Spleen (tissue), 7 donors: ENCODE results near the genes EXTL1 and CEP85.

GRCh38 chr1:25620091-25620738 is 3.6 kb downstream of the MAN1C1 start:
- PRO-cap, 4 experiments, result no peak in any of the 4 experiments
- RAMPAGE, long total RNA, 4 experiments, result no peak in any of the 4 experiments

GRCh38 chr1:25631523-25632133 is 15.0 kb downstream of the MAN1C1 start:
- PRO-cap, 4 experiments, result peak in 4 of 4 experiments; most common plus-strand start chr1:25631812 (in 4); most common minus-strand start chr1:25631709 (in 1)
- RAMPAGE, long total RNA, 4 experiments, result no peak in any of the 4 experiments

- PRO-cap, 4 experiments, result no peak in any of the 4 experiments
- RAMPAGE, long total RNA, 4 experiments, result no peak in any of the 4 experiments
Measured at GRCh38 chr1:25693878-25694363, 77.3 kb downstream of the MAN1C1 start.

GRCh38 chr1:25694941-25695508 is 78.4 kb downstream of the MAN1C1 start:
- PRO-cap, 4 experiments, result peak in 1 of 4 experiments; most common plus-strand start chr1:25695348 (in 1); most common minus-strand start chr1:25695156 (in 1)
- RAMPAGE, long total RNA, 4 experiments, result no peak in any of the 4 experiments

DNA sequence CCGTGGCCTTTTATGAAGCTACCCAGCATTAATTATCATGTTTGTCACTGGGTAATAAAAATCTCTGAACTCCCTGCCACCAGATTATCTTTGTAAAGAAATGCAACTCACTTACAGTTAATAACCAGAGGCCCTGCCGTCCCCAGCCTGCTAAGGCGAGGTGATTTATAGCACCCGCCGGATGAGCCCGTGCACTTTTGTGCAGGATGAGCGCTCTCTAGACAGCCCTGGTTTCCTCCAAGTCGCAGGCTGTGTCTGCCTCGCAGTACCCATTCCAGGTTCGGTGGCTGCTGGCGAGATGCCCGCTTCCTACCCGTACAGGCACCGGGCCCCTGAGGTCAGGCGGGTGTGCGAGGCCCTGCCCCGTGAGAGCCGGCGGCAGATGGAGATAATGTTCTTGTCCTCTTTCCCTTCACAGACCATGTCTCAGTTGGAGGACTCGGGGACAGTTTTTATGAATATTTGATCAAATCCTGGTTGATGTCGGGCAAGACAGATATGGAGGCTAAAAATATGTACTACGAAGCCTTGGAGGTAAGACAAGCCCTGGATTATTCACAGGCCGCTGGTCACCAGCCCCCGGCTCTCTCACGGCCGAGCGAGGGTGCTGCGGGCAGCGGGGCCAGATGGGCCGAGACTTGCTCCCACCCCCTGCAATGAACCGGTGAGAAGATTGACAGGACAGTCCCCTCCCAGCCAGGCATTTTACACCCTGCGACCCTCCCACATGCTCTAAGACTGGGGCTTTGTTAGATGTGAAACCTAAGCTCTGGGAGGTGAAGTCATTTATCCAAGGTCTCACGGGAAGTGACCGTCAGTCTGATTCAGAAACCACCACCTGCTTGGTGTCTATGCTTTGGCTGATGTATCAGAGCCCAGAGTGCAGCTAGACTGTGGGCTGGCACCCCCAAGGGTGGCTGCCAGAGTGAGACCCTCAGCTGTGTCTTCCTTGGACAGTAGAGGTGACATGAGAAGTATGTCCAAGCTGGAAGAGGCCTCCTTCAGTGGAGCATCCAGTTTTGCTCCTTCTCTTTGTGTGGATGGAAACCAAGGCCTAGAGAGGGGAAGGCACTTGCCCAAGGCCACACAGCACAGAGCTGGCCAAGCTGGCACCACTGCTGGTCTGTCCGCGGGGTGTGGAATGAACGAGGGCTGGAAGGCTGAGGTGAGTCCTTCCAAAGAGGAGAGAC is 28.4 kb upstream of the SELENON start:
- PRO-cap, 4 experiments, result no peak in any of the 4 experiments
- RAMPAGE, long total RNA, 4 experiments, result no peak in any of the 4 experiments

- PRO-cap, 4 experiments, result no peak in any of the 4 experiments
- RAMPAGE, long total RNA, 4 experiments, result no peak in any of the 4 experiments
Measured at GRCh38 chr1:25890063-25890958, 14.8 kb upstream of the PAQR7 start.

DNA sequence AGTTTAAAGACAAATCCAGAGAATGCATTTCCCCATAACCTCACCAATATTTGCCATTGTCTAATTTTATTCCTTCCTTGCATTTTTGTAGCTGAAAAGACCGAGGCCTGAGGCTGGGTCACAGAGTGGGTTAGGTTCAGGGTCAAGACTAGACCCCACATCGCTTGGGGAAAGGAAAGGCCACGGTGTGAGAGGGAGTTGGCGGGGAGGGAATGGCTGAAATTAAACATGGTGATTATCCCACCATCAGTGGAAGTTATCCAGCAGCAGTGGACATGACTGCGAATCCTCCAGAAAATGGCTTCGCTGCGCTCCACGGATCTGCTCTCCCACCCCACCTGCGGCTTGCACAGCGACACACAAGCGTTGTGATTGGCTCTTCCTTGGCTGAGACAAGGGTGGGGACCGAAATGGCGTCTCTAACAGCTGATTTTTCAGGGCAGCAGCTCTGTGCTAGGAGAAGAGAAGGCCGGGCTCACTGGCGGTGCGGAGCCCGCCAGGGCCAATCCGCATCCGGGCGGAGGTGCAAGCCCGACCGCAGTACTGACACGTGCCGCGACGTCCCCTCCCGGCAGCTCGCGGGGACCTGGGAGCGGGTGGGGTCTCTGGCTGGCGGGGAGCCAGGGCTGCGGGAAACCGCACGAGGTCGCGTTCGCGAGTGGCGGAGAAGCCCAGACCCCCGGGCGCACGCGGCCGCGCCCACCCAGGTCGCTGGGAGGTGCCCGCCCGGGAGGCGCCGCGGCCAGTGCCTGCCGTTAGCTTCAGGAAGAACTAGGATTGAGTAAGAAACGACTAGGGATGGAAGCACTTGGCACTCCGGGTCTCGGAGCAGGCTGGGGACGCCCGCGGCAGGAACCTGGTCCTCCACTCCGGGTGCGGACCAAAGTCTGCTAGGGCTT is 16.3 kb upstream of the STMN1 start:
- PRO-cap, 4 experiments, result peak in 4 of 4 experiments; most common plus-strand start position 784 of the sequence (in 4); most common minus-strand start position 323 of the sequence (in 1)
- RAMPAGE, long total RNA, 4 experiments, result no peak in any of the 4 experiments

- PRO-cap, 4 experiments, result peak in 1 of 4 experiments; most common plus-strand start chr1:25971546 (in 1)
- RAMPAGE, long total RNA, 4 experiments, result no peak in any of the 4 experiments
Measured at GRCh38 chr1:25971332-25971786, 26.5 kb downstream of the PAFAH2 start.

GRCh38 chr1:26021364-26022477 is at the start of gene EXTL1:
Gene EXTL1 (plus strand): TSS chr1:26021775.
- PRO-cap, 4 experiments, result peak in 4 of 4 experiments; most common plus-strand start chr1:26021779 (in 4)
- RAMPAGE, long total RNA, 4 experiments, result start-site peak on the plus strand in 3 of 4 experiments, at chr1:26021765-26021827 at its widest, 9 to 27 reads per replicate

- PRO-cap, 4 experiments, result no peak in any of the 4 experiments
- RAMPAGE, long total RNA, 4 experiments, result no peak in any of the 4 experiments
Measured at GRCh38 chr1:26066865-26067491, 452 bp downstream of the TRIM63 start.

DNA sequence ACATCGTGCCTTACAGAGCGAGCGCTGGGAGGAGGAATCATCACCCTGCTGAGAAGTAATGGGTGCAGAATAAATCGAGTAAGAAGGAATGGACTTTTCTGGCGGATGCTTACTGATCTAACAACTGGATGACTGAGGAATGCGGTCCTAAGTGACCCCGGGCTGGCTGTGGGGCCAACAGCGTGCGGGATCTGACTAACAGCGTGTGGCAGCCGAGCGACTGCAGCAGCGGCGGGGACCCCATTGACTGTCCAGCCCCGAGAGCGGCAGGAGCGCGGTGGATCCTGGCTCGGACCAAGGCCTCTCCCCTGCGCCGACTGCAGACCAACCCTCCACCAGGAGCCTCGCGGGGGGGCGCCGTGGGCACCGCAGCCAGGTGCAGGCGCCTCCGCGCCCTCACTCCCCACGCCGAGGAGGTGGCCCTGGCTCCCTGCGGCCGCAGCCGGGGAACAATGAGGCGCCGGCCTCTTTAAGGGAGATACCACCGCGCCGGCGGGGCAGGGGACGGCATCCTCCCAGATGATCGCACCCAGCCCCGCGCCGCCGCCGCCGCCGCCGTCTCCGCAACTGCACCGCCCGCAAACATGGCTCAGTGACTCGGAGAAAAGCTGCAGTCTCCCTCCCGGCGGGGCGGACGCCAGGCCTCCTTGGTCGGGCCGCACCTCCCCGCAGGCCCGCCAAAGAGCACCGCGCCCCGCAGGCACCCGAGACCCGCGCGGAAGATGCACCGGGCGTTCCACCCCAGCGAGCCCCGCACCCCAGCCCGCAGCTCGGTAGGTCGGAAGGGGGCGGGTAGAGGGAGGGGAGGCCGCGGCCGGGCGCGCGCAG is 762 bp upstream of the PDIK1L start:
- PRO-cap, 4 experiments, result peak in 4 of 4 experiments; most common plus-strand start position 518 of the sequence (in 4); most common minus-strand start position 413 of the sequence (in 3)
- RAMPAGE, long total RNA, 4 experiments, result start-site peak on the plus strand in 1 of 4 experiments, centred at position 509 of the sequence, 22 reads per replicate

DNA sequence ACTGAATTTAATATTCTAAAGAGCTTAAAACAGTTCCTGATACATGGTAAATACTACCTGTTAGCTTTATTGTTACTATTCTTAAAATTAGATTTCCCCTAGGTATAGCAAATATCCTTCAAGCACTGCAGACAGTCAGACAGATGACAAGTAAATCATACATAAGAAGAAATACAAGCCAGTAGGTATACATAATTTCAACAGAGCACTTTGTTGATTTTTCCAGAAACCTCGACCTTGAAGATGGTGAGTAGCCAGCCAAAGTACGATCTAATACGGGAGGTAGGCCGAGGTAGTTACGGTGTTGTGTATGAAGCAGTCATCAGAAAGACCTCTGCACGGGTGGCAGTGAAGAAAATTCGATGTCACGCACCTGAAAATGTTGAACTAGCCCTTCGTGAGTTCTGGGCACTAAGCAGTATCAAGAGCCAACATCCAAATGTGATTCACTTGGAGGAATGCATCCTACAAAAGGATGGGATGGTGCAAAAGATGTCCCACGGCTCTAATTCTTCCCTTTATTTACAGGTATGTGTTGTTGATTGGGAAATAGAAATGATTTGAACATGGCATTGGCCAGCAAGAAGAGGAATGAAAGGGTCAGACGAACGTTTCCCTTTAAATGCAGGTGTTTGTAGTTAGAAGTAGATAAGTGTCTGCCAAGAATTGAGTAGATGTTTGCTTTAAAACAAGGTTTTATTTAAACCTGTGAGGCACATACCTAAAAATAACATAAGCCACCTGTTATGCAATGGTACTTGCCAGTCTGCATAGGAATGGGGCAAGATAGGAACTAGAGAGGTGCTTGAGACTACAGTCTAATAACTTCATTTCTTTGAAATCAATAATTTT is 2.7 kb downstream of the PDIK1L start:
- PRO-cap, 4 experiments, result no peak in any of the 4 experiments
- RAMPAGE, long total RNA, 4 experiments, result no peak in any of the 4 experiments

GRCh38 chr1:26181768-26182333 is 4.6 kb downstream of the CNKSR1 start:
- PRO-cap, 4 experiments, result no peak in any of the 4 experiments
- RAMPAGE, long total RNA, 4 experiments, result no peak in any of the 4 experiments

- PRO-cap, 4 experiments, result peak in 4 of 4 experiments; most common plus-strand start chr1:26234214 (in 4); most common minus-strand start chr1:26234409 (in 1)
- RAMPAGE, long total RNA, 4 experiments, result no peak in any of the 4 experiments
Measured at GRCh38 chr1:26234095-26234874, at the start of gene CEP85. Gene CEP85 (plus strand): TSS chr1:26234200.

GRCh38 chr1:26283349-26283791 is 3.5 kb downstream of the SH3BGRL3 start:
- PRO-cap, 4 experiments, result no peak in any of the 4 experiments
- RAMPAGE, long total RNA, 4 experiments, result no peak in any of the 4 experiments

DNA sequence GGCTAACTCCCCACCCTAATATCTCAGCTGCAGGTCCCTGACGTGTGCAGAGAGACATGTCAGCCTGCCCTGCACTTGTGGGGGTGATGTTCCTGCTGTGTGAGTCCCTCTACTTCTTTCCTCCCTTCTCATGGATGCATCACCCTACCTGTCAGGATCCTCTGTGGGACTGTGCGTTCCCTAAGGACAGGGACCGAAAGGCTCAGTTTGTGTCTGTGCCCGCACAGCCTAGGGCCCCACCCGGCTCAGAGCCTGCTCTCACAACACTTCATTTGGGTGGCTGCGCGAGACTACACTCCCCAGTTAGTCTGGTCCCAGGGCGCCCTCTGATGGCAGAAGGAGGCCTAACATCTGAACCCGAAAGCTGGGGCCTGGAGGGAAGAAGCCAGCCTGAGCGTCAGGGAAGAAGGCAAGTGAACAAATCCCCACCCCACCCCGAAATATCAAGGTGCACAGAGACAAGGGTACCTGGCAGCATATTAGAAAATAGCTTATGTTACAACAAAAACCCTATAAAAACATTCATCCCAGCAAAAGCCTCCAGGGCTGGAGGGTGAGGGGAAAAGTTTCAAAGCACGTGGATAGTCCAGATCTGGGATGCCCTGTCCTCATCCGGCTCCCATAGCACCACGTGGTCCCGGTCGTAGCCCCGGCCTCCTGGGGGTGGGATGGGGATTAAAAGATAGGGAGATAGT is 3.8 kb downstream of the CD52 start:
- PRO-cap, 4 experiments, result peak in 1 of 4 experiments; most common plus-strand start position 116 of the sequence (in 1)
- RAMPAGE, long total RNA, 4 experiments, result no peak in any of the 4 experiments

- PRO-cap, 4 experiments, result no peak in any of the 4 experiments
- RAMPAGE, long total RNA, 4 experiments, result no peak in any of the 4 experiments
Measured at GRCh38 chr1:26530967-26531601, 1.5 kb downstream of the RPS6KA1 start.

GRCh38 chr1:26627974-26628423 is 67.8 kb upstream of the ARID1A start:
- PRO-cap, 4 experiments, result peak in 2 of 4 experiments; most common plus-strand start chr1:26628213 (in 2)
- RAMPAGE, long total RNA, 4 experiments, result no peak in any of the 4 experiments

GRCh38 chr1:26711906-26712319 is 16.1 kb downstream of the ARID1A start:
- PRO-cap, 4 experiments, result peak in 1 of 4 experiments; most common plus-strand start chr1:26712103 (in 1)
- RAMPAGE, long total RNA, 4 experiments, result no peak in any of the 4 experiments

DNA sequence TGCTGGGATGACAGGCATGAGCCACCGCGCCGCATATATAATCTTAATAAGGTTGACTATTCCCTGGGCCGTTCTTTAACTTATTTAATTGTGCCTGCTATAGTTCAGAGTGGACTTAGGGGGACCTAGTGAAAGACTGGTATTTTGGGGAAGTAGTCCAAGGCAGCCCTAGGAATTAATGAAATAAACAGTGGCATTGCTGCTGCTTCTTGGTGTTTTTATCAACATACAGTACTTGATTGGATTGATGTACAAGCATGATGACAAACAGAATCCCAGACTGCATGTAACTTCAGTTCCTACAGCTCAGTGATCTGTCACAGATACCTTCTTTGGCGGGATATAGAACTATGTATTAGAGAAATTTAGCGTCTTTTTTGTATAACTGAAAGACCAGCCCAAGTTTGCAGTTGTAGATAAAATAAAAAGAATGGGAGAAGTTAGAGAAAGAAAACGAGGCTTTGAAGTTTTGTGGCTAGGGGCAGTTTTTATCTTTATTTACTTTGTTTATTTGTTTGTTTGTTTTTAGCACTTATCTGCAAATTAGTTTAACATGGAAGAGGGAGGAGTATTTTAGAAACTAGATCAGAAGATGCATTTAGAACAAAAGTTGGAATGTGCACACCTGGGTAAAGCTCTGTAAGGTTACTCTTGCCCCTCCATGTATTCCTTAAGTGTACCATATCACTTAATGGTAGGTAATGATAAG is 19.0 kb downstream of the ARID1A start:
- PRO-cap, 4 experiments, result no peak in any of the 4 experiments
- RAMPAGE, long total RNA, 4 experiments, result no peak in any of the 4 experiments